HepG2 (cell line): ENCODE measurements around the genes BTAF1, MARCHF5 and EXOC6.

- RRBS, 2 experiments, result 2% methylated on average over 25 of the region's 59 CpGs
CAGE:
- cytosol, long polyA minus RNA, result no peak
- cytosol, long polyA plus RNA, result no peak
- long polyA plus RNA, result no peak
- nucleus, long polyA minus RNA, result no peak
- nucleus, long polyA plus RNA, result no peak
Observed at GRCh38 chr10:91798597-91799588, 667 bp downstream of the TNKS2 start.

GRCh38 chr10:91799589-91800008, 1.4 kb downstream of the TNKS2 start:
- RRBS, 2 experiments, result no CpG with 5 or more reads among the region's 4 CpGs
CAGE:
- cytosol, long polyA minus RNA, result no peak
- cytosol, long polyA plus RNA, result no peak
- long polyA plus RNA, result no peak
- nucleus, long polyA minus RNA, result no peak
- nucleus, long polyA plus RNA, result no peak

GRCh38 chr10:91839903-91840907, 42.0 kb downstream of the TNKS2 start:
- RRBS, 2 experiments, result no CpG with 5 or more reads among the region's 10 CpGs
CAGE:
- cytosol, long polyA minus RNA, result no peak
- cytosol, long polyA plus RNA, result no peak
- long polyA plus RNA, result no peak
- nucleus, long polyA minus RNA, result no peak
- nucleus, long polyA plus RNA, result no peak

GRCh38 chr10:91907695-91908249, 1.5 kb downstream of the FGFBP3 start:
- RRBS, 2 experiments, result 28 to 38% methylated on average over 4 to 5 of the region's 9 CpGs
CAGE:
- cytosol, long polyA minus RNA, result no peak
- cytosol, long polyA plus RNA, result no peak
- long polyA plus RNA, result start-site peak on the minus strand at chr10:91908001-91908163, 17 and 20 reads in 2 replicates
- nucleus, long polyA minus RNA, result no peak
- nucleus, long polyA plus RNA, result no peak

DNA sequence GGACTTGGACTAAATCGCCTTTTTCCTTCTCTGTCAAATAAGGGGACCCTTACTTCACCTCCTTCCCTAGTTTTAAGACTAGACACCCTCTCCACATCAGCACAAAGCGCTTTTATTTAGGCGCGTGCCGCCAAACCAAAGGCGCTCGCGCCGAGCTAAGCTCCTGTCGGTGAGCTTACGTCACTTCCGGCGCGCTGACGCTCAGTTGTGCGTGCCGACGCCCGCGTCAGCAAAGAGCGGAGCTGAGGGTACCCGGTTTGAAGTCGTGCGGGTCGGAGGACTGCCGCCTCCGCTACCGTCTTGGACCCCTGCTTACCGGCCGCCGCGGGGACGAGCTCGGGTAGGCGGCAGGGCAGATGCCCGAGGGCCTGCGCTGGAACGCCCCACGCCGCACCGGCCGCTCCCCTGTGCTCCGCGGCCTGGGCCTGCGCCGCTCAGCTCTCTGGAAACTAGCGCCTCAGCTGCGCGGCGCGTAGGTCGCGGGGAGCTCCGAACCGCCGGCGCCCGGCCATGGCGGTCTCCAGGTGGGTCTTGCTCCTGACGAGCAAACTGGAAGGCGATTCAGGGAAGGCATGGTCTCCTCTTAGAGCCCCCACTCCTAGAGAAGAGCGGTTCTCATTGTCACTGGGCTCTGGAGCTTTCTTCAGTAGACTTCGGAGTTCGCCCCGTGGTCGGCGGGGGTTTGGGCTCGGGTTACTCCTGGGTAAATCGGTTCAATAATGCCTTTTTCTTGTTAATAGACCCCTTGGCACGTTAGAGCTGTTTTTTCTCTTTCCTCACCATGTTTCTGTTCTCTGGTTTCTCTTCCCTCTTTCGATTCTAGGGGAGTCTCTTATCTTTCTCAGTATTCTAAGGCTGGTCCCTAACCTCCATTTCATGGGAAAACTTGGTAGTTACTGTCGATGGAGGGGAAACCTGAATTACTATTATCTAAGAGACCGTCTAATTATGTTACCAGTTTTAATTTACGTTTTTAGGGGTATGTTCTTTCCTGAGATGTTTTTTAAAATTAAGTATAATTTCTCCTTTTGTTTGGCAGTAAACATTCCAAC, at the start of gene BTAF1:
BTAF1 (plus strand) TSS at position 204 of the 1,052 bp plus-strand sequence.
- RRBS, 2 experiments, result 1 to 2% methylated on average over 30 to 43 of the region's 74 CpGs
CAGE:
- cytosol, long polyA minus RNA, result start-site peak on the plus strand centred at position 244 of the sequence, 33 bp wide, 1,164 reads
- cytosol, long polyA plus RNA, result start-site peak on the plus strand centred at position 251 of the sequence, 55 bp wide, 83 and 143 reads in 2 replicates
- long polyA plus RNA, result start-site peak on the plus strand centred at position 258 of the sequence, 70 bp wide, 147 and 717 reads in 2 replicates; start-site peak on the plus strand centred at position 512 of the sequence, 11 bp wide, 44 and 41 reads in 2 replicates
- nucleus, long polyA minus RNA, result start-site peak on the plus strand centred at position 235 of the sequence, 26 bp wide, 94 reads
- nucleus, long polyA plus RNA, result start-site peak on the plus strand centred at position 241 of the sequence, 76 bp wide, 4,853 and 7,030 reads in 2 replicates

- RRBS, 2 experiments, result no CpG with 5 or more reads among the region's 2 CpGs
CAGE:
- cytosol, long polyA minus RNA, result no peak
- cytosol, long polyA plus RNA, result no peak
- long polyA plus RNA, result no peak
- nucleus, long polyA minus RNA, result no peak
- nucleus, long polyA plus RNA, result no peak
Observed at GRCh38 chr10:91933449-91934041, 10.0 kb downstream of the BTAF1 start.

- RRBS, 2 experiments, result no CpG with 5 or more reads among the region's 6 CpGs
CAGE:
- cytosol, long polyA minus RNA, result no peak
- cytosol, long polyA plus RNA, result no peak
- long polyA plus RNA, result start-site peak on the plus strand at chr10:91959069-91959135, 46 and 55 reads in 2 replicates
- nucleus, long polyA minus RNA, result start-site peak on the plus strand at chr10:91959111-91959128, 23 reads
- nucleus, long polyA plus RNA, result no peak
Observed at GRCh38 chr10:91958815-91959493, 35.4 kb downstream of the BTAF1 start.

DNA sequence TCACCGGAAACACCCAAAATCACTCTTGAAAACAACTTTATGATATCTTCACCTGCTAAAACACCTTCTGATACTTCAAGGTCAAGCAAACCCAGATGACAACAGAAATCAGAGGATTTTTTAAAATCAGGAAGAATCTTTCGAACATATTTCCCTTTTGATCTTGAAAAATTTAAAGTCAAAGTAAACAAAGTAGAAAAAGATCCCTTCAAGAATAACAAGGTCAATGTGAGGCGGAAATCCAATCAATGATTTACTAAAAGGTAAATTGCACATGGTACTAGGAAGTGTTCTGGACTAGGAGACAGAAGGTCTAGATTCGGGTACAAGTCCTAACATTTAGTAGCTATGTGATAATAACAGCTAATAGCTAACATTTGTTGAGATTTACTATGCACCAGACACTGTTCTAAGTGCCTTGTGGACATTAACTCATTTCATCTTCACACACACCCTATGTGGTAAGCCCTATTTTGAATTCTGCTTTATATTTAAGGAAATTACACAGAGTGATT, 176.6 kb downstream of the CPEB3 start:
- RRBS, 2 experiments, result no CpG with 5 or more reads among the region's 4 CpGs
CAGE:
- cytosol, long polyA minus RNA, result no peak
- cytosol, long polyA plus RNA, result no peak
- long polyA plus RNA, result no peak
- nucleus, long polyA minus RNA, result no peak
- nucleus, long polyA plus RNA, result no peak

DNA sequence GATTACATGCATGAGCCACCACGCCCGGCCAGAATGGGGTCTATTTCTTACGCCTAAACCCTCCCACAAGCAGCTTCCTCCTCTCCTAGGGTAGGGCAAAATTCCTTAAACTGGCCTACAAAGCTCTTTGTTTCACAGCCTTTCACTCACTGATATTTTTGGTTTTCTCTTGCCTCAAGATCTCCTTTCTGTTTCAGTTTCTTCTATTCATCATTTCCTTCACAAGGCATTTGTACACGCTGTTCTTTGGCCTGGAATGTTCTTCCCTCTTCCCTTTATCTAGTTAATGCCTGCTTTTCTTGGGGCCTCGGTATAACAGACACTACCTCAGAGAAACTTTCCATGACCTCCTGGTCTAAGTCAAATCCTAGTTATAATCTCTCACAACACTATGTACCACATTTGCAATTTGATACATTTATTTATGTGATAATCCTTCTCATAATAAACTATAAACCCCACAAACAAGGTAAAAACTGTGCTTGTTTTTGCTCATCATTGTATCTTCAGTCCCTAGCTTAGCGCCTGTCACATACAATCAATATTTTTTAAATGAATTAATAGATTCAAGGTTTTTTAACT, 6.5 kb downstream of the CPEB3 start:
- RRBS, 2 experiments, result no CpG with 5 or more reads among the region's 6 CpGs
CAGE:
- cytosol, long polyA minus RNA, result no peak
- cytosol, long polyA plus RNA, result no peak
- long polyA plus RNA, result no peak
- nucleus, long polyA minus RNA, result no peak
- nucleus, long polyA plus RNA, result no peak

- RRBS, 2 experiments, result 1 to 2% methylated on average over 37 of the region's 93 CpGs
CAGE:
- cytosol, long polyA minus RNA, result no peak
- cytosol, long polyA plus RNA, result no peak
- long polyA plus RNA, result no peak
- nucleus, long polyA minus RNA, result no peak
- nucleus, long polyA plus RNA, result start-site peak on the minus strand at chr10:92290997-92291092, 20 and 24 reads in 2 replicates
Observed at GRCh38 chr10:92290814-92291964, at the start of gene MARCHF5. Gene MARCHF5 (plus strand): TSS chr10:92291167.

DNA sequence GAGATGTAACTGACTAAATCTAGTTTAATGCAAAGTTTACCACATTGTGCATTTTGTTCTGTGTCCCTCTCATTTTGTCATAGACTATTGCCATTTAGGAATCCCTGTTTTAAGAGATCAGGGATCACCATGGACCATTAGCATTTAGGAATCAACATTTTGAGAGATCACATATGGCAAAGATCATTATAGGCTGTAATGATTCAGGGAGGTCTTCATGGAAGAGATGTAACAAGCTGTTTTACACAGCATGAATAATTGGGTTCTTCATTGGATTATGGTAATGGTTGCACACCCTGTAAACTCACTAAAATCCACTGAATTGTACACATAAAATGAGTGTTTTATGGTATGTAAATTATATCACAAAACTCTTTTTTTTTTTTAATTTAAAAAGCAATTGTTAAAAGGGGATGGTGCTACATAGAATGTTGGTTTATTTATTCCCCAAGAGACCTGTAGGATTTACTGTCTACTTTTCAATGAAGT, 41.0 kb upstream of the HHEX start:
CAGE:
- cytosol, long polyA minus RNA, result no peak
- cytosol, long polyA plus RNA, result no peak
- long polyA plus RNA, result no peak
- nucleus, long polyA minus RNA, result no peak
- nucleus, long polyA plus RNA, result no peak

GRCh38 chr10:92848150-92848641, at the start of gene EXOC6:
Gene EXOC6 (plus strand): TSS chr10:92848520.
- RRBS, 2 experiments, result under 1 to 1% methylated on average over 8 of the region's 54 CpGs
CAGE:
- cytosol, long polyA minus RNA, result no peak
- cytosol, long polyA plus RNA, result no peak
- long polyA plus RNA, result start-site peak on the plus strand at chr10:92848512-92848531, 114 and 125 reads in 2 replicates
- nucleus, long polyA minus RNA, result no peak
- nucleus, long polyA plus RNA, result start-site peak on the plus strand at chr10:92848515-92848534, 401 and 300 reads in 2 replicates

DNA sequence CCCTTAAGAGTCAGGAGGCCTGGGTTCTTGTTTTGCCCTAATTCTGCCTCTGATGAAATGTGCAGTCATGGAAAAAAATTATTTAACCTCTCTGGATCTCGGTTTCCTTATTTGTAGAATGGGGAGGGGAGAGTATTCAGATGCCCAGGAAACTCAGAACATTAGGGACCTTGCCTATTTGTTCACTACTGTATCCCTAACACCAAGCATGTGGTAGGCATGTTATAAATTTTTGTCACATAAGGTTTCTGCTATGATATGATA, 1.3 kb downstream of the EXOC6 start:
- RRBS, 2 experiments, result no CpG with 5 or more reads among the region's 1 CpG
CAGE:
- cytosol, long polyA minus RNA, result no peak
- cytosol, long polyA plus RNA, result no peak
- long polyA plus RNA, result no peak
- nucleus, long polyA minus RNA, result no peak
- nucleus, long polyA plus RNA, result no peak

DNA sequence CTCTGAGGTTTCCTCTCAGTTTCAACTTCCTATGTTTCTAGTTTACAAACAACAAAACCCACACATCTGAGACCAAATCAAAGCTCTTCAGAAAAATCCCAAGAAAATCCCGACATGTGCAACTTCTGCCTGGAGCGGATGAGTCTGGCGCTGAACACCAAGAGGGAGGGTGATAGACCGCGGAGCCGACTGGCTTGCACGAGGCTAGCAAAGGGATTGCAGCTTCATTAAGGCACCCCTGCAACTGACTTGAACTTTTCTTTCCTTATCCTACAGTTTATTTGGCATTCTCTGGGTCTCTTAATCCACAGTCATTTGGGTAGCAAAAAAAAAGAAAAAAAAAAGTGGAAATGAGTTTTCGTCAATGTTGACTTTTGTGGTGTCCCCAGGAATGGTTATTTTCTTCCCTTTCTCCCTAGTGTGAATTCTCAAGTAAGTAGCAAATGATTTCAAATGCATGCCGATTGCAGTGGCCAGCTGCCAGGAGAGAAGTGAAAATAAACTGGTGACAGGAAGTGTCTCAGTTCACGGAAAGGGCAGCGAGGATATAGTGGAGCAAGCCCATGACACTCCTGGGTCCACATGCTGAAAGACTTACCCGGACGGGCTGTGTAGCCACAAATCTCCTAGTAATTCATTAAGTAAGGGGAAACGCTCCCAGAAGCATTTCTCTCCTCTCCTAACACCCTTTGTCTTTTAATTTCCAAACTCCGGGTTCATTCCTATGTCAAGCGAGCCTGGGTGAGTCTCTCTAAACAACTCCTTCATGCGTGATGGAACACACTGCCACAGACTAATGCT, 125.3 kb downstream of the CYP26A1 start:
- RRBS, 2 experiments, result 0% methylated on average over 1 to 3 of the region's 17 CpGs
CAGE:
- cytosol, long polyA minus RNA, result no peak
- cytosol, long polyA plus RNA, result no peak
- long polyA plus RNA, result no peak
- nucleus, long polyA minus RNA, result no peak
- nucleus, long polyA plus RNA, result no peak

GRCh38 chr10:93437269-93438190, 44.6 kb downstream of the MYOF start:
- RRBS, 2 experiments, result no CpG with 5 or more reads among the region's 19 CpGs
CAGE:
- cytosol, long polyA minus RNA, result no peak
- cytosol, long polyA plus RNA, result no peak
- long polyA plus RNA, result no peak
- nucleus, long polyA minus RNA, result no peak
- nucleus, long polyA plus RNA, result no peak

GRCh38 chr10:93470932-93471866, 10.9 kb downstream of the MYOF start:
- RRBS, 2 experiments, result no CpG with 5 or more reads among the region's 10 CpGs
CAGE:
- cytosol, long polyA minus RNA, result no peak
- cytosol, long polyA plus RNA, result no peak
- long polyA plus RNA, result no peak
- nucleus, long polyA minus RNA, result no peak
- nucleus, long polyA plus RNA, result no peak

DNA sequence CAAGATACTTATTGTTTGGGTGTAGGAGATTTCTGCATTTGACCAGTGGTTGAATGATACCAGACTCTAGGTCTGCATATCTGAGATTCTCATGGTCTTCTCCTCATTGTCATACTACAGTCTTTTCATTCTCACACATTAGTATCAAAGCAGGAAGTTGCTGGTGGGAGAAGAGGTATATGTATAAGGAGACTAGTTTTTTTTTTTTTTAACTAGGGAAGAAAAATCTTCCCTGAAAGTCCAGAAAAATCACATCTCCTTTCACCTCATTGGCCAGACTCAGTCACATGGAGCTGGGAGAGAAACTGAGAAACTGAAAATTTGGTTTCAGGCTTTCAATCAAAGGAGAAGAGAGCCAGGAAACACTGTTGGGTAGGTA, 25.1 kb upstream of the SLC35G1 start:
CAGE:
- cytosol, long polyA minus RNA, result no peak
- cytosol, long polyA plus RNA, result no peak
- long polyA plus RNA, result no peak
- nucleus, long polyA minus RNA, result no peak
- nucleus, long polyA plus RNA, result no peak

- RRBS, 2 experiments, result no CpG with 5 or more reads among the region's 8 CpGs
CAGE:
- cytosol, long polyA minus RNA, result no peak
- cytosol, long polyA plus RNA, result no peak
- long polyA plus RNA, result no peak
- nucleus, long polyA minus RNA, result no peak
- nucleus, long polyA plus RNA, result no peak
Observed at GRCh38 chr10:94088631-94089384, 95.1 kb downstream of the PLCE1 start.

GRCh38 chr10:94174412-94174933, 180.7 kb downstream of the PLCE1 start:
- RRBS, 2 experiments, result no CpG with 5 or more reads among the region's 2 CpGs
CAGE:
- cytosol, long polyA minus RNA, result no peak
- cytosol, long polyA plus RNA, result no peak
- long polyA plus RNA, result no peak
- nucleus, long polyA minus RNA, result no peak
- nucleus, long polyA plus RNA, result no peak

- RRBS, 2 experiments, result no CpG with 5 or more reads among the region's 4 CpGs
CAGE:
- cytosol, long polyA minus RNA, result no peak
- cytosol, long polyA plus RNA, result no peak
- long polyA plus RNA, result no peak
- nucleus, long polyA minus RNA, result no peak
- nucleus, long polyA plus RNA, result no peak
Observed at GRCh38 chr10:94344868-94345167, 17.9 kb downstream of the NOC3L start.